Sternocleidomastoid (tissue), 1 donor: Measurements from ENCODE around the genes CD3G, TTC36 and DDX6.

DNA sequence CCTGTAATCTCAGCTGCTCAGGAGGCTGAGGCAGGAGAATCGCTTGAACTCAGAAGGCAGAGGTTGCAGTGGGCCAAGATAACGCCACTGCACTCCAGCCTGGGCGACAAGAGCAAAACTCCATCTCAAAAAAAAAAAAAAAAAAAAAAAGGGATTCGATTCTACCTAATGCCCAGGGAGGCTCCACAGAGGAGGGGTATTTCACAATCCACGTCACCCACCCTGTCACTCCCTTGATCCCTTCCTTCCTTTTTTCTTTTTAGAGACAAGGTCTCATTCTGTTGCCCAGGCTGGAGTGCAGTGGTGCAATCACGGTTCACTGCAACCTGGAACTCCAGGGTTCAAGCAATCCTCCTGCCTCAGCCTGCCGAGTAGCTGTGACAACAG is 11.5 kb upstream of the FXYD2 start:
- PRO-cap: no peak

- PRO-cap: no peak
Measured at GRCh38 chr11:118100198-118100594, 13.4 kb upstream of the SMIM35 start.

DNA sequence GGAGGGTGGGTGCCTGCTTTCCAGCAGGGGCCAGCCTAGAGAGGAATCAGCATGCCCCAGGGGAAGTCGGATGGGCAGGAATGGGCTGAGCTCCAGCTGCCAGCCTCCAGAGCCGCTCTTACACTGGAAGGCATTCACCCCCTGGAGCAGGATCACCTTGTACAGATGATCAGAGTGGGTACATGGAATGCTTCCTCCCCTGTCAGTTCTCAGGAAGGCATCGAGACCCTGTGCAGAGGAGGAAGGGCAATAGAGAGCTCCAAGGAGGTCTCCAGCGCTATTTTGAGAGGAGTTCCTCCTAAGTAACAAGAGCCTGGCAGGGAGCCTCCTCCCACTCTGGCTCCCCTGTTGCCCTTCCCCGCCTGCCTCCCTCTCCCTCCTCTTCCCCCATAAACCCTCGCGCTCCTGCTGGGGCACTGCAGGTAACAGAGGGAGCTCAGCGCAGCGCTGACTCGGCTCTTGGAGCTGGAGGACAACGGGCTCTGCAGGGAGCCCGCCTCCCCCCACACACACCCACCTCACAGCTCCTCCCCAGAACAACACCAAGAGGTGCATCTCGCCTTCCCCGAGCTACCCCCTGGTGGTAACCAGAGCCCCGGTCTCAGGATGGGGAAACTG is 3.7 kb upstream of the SCN4B start:
- PRO-cap: no peak

DNA sequence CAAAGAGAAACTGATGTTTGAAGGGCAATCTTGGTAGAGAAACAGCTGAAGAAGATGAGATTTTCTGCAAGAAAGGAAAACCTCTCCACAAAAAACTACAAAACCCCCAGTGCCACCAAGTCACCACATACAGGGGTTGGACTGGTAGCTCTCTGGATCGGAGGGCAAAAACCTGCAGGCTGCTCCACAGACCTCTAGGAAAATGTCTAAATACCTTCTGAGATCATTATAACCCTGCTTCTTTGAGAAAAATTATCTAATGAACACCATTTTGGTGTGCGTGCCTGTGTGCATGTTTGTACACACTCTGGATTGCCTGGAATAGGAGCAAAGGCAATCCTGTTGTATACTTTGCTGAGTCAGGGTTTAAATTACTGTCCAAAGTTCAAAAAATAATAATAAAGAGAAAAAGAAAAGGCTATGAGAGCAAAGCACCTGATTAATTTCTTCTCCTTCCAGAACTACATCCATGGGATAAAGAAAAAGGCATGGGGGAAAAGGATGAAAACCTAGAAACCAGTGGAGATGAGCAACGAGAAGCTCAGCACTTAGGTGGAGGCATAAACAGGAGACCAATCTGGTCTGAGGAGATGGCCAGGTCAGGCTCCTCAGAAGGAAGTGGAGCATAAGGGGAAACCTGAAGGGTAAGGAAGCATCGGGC is 11.0 kb downstream of the JAML start:
- PRO-cap: no peak

DNA sequence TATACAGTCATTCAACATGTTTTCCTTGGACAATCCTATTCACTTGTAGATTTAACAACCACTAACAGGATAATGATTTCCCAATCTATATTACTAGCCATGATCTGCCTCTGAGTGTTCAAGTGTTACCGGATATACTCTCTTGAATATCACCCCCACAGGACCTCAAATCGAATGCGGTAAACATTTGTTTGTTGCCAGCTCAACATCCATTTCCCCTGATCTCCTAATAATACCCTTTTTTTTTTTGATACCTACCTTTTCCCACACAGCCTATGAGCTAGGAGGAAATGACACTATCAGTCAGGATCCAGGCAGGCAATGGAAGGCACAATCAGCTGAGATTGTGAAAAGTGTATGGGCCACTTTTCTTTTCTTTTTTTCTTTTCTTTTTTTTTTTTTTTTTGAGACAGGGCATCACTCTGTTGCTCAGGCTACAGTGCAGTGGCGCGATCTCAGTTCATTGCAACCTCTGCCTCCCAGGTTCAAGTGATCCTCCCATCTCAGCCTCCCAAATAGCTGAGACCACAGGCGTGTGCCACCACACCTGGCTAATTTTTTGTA is 5.9 kb downstream of the MPZL3 start:
- PRO-cap: no peak

GRCh38 chr11:118344049-118344636 is at the start of gene CD3G:
Gene CD3G (plus strand): TSS chr11:118344344.
- PRO-cap: bidirectional peak, plus-strand start at chr11:118344338, minus-strand start at chr11:118344282

DNA sequence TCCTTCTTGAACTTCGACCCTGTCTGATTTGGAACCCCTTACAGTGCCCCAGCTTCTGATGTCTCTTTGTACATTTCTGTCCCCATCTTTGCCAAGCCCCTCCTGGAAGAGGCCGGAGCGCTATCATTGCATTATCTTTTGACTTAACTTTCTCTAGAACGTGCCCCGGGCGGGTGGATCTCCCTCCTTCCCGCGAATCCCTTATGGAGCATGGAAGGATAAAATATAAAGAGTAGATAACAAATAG is 339 bp downstream of the UBE4A start:
- PRO-cap: no peak

DNA sequence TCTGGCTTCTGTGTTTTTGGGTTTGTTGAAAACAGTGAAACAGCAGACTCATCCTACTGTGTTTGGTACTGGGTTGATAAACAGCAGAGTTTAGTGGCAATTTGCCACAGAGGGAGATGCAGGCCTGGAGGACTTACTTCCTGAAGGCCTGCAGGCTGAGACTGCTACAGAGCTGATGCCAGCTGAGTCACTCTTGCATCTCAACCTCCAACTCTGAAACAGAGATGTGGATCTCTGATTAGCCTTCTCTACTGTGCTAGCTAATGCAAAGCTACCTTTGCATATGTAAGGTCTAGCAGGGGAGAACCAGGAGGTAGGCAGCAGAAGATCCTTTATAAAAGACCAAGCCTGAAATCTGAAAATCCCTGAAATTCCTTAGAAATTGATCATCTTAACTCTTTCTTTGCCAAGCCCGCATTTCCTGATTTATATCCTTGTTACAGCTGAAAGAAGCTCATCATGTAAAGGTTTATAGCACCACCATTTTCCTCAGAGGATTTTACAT is 14.4 kb downstream of the ATP5MG start:
- PRO-cap: no peak

DNA sequence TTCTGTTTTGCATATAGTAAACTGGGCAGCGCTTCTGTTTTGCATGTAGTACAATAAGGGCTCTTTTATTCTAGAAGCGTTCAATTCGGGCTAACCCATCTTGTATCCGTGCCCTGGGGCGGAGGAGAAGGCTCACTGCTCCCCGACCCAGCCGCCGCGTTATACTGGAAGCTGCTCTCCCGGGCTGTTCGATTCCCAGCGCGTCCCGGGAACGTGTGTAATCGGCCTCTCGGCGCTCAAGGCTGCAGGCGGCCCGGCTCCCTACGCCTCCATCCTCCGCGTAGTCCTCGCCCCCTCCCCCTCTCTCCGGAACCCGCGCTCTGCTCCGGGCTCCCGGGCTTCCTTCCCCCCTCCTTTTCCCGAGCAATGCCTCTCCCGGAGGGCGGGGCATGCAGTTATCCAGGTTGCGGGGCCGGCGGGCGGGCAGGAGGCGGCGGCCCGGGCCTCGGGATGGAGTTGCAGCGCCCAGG is 422 bp upstream of the KMT2A start:
- PRO-cap: unidirectional peak, minus-strand start at position 166 of the sequence; bidirectional peak, plus-strand start outside the sequence, minus-strand start at position 358 of the sequence

DNA sequence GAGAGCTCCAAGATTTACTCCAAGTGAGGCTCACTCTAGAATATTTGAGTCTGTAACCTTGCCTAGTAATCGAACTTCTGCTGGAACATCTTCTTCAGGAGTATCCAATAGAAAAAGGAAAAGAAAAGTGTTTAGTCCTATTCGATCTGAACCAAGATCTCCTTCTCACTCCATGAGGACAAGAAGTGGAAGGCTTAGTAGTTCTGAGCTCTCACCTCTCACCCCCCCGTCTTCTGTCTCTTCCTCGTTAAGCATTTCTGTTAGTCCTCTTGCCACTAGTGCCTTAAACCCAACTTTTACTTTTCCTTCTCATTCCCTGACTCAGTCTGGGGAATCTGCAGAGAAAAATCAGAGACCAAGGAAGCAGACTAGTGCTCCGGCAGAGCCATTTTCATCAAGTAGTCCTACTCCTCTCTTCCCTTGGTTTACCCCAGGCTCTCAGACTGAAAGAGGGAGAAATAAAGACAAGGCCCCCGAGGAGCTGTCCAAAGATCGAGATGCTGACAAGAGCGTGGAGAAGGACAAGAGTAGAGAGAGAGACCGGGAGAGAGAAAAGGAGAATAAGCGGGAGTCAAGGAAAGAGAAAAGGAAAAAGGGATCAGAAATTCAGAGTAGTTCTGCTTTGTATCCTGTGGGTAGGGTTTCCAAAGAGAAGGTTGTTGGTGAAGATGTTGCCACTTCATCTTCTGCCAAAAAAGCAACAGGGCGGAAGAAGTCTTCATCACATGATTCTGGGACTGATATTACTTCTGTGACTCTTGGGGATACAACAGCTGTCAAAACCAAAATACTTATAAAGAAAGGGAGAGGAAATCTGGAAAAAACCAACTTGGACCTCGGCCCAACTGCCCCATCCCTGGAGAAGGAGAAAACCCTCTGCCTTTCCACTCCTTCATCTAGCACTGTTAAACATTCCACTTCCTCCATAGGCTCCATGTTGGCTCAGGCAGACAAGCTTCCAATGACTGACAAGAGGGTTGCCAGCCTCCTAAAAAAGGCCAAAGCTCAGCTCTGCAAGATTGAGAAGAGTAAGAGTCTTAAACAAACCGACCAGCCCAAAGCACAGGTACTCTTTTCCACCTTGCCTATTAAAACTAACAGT is 37.3 kb downstream of the KMT2A start:
- PRO-cap: no peak

- PRO-cap: no peak
Measured at GRCh38 chr11:118503571-118505017, 23.2 kb upstream of the TTC36 start.

- PRO-cap: no peak
Measured at GRCh38 chr11:118506045-118506724, 21.1 kb upstream of the TTC36 start.

GRCh38 chr11:118526966-118528089 is at the start of gene TTC36:
Gene TTC36 (plus strand): TSS chr11:118527474.
- PRO-cap: no peak

GRCh38 chr11:118658084-118658459 is 21.4 kb downstream of the TREH start:
- PRO-cap: no peak

GRCh38 chr11:118790805-118791566 is at the start of gene DDX6:
Gene DDX6 (minus strand): TSS chr11:118791164.
- PRO-cap: bidirectional peak, plus-strand start at chr11:118790924, minus-strand start at chr11:118790989; bidirectional peak, plus-strand start at chr11:118791255, minus-strand start at chr11:118791164

DNA sequence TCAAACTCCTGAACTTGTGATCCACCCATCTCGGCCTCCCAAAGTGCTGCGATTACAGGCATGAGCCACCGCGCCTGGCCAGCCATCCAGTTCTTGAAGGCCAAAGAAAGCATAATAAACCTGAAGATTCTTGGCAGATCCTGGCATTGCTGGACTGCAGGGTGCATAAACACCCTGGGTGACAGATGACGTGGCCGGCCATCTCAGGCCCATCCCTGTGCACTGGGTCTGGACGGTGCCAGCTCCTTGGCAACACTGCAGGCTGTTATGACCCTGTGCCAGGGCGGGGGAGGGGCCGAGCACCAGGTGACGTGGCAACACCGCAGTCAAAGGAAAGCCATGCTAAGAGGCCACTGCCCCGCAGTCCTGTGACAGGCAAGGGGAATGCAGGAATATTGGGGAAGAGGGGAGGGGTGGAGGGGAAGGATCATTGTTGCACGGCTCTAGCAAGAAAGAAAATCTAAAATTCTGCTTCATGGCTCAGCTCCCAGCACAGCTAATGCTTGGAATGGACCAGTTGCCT is 29.4 kb upstream of the DDX6 start:
- PRO-cap: no peak

- PRO-cap: no peak
Measured at GRCh38 chr11:118820865-118821390, 30.0 kb upstream of the DDX6 start.

DNA sequence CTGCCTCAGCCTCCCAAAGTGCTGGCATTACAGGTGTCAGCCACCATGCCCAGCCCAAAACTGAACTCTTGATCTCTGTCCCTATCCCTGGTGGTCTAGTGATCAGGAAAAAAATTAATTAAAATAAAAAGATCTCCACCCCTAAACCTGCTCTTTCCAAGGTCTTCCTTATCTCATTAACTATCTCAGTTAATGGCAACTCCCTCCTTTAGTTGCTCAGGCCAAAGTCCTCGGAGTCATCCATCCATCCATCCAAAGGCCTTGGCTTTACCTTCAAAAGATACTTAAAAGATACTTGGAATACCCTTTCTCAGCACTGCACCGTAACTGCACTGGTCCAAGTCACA is 19.5 kb upstream of the CXCR5 start:
- PRO-cap: no peak

GRCh38 chr11:118869618-118870099 is 14.0 kb upstream of the CXCR5 start:
- PRO-cap: no peak

- PRO-cap: no peak
Measured at GRCh38 chr11:118896348-118897064, 12.8 kb downstream of the CXCR5 start.